Ovary (tissue), 7 donors: Measurements from ENCODE around the genes LTBP3, KCNK7 and CST6.

GRCh38 chr11:65521931-65522589 is 2.8 kb upstream of the SCYL1 start:
- PRO-cap, 7 experiments: peak in 4 of 7 experiments; most common plus-strand start chr11:65522289 (in 2)
- RAMPAGE, long total RNA, 2 experiments: no peak in any of the 2 experiments

DNA sequence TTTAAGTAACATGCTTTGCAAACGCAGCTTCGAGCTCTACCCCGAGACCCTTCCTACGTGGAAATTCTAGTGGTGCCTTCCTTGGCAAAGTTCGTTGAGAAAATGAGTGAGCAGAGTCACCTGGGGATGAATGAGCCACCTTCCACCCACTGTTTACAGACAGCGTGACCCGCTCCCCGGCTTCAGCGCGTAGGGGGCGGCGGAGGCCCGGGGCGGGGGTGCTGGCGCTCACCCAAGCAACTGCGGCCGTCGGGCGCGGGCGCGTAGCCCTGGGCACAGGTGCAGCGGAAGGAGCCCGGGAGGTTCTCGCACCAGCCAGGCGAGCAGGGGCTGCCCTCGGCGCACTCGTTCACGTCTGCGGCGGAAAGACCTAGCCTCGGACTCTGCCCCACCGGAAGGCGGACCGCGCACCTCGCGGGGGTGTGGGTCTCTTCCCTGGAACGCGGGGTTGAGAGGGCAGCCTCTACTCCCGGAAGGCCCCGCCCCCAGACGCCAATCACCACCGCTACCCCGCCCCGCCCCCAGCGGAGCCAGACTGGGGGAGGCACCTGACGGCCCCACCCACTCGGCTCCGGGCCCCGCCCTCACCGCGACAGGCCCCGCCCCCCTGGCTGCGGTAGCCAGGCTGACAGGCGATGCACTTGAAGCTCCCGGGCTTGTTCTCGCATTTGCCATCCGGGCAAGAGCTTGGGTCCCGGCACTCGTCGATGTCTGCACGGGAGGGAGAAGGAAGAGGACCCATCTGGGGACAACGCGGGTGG is 11.8 kb downstream of the LTBP3 start:
- PRO-cap, 7 experiments: no peak in any of the 7 experiments
- RAMPAGE, long total RNA, 2 experiments: no peak in any of the 2 experiments

- PRO-cap, 7 experiments: peak in 7 of 7 experiments; most common plus-strand start chr11:65558710 (in 6); most common minus-strand start chr11:65558201 (in 5)
- RAMPAGE, long total RNA, 2 experiments: start-site peak on the minus strand in 1 of 2 experiments, at chr11:65558293-65558329 at its widest, 14 reads per replicate
Measured at GRCh38 chr11:65558056-65558822, at the start of gene LTBP3. Gene LTBP3 (minus strand): TSS chr11:65558359.

- PRO-cap, 7 experiments: no peak in any of the 7 experiments
- RAMPAGE, long total RNA, 2 experiments: no peak in any of the 2 experiments
Measured at GRCh38 chr11:65595475-65596157, at the start of gene KCNK7. Gene KCNK7 (minus strand): TSS chr11:65595800.

- PRO-cap, 7 experiments: no peak in any of the 7 experiments
- RAMPAGE, long total RNA, 2 experiments: no peak in any of the 2 experiments
Measured at GRCh38 chr11:65610601-65610976, 3.4 kb downstream of the MAP3K11 start.

- PRO-cap, 7 experiments: no peak in any of the 7 experiments
- RAMPAGE, long total RNA, 2 experiments: no peak in any of the 2 experiments
Measured at GRCh38 chr11:65635269-65635756, 2.6 kb upstream of the SIPA1 start.

- PRO-cap, 7 experiments: no peak in any of the 7 experiments
- RAMPAGE, long total RNA, 2 experiments: no peak in any of the 2 experiments
Measured at GRCh38 chr11:65772647-65773136, 8.1 kb downstream of the AP5B1 start.

- PRO-cap, 7 experiments: peak in 2 of 7 experiments; most common plus-strand start chr11:65858705 (in 2); most common minus-strand start chr11:65858682 (in 1)
- RAMPAGE, long total RNA, 2 experiments: start-site peak on the plus strand in 1 of 2 experiments, at chr11:65858705-65858795 at its widest, 16 reads per replicate
Measured at GRCh38 chr11:65858634-65858885, 580 bp upstream of the CFL1 start.

DNA sequence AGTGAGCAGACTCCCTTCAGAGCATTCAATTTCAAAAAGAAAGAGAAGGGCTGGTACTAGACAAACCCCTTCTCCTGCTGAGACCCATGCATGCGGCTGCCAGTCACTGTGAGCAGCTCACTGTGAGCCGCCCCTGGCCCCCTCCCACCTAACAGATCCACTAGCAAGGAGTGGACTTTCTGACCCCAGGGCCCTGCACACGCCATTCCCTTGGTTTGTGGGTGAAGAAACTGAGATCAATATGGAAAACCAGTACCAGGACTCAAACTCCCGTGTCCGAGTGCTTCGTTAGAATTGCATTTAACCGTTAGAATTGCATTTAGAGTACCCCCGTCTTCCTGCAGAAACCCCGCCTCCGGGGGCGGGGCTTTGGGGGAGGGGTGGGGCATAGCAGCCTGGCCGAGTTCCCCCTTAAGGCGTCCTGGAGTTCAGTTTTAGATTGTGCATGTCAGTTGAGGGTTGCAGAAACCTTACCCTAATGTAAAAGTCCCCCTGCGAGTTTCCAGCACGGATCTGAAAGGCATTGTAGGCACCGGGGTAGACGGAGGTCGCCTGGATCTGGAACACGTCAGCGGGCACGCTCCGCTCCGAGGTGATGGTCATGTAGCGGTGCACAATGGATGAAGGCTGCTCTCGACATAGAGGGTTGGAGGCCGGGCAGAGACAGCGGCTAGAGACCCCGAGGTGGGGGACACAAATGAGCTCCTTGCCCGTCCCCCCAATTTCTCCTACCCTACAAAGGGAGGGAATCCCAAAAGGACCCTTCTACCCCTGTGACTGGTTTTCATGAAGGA is 5.0 kb downstream of the EFEMP2 start:
- PRO-cap, 7 experiments: no peak in any of the 7 experiments
- RAMPAGE, long total RNA, 2 experiments: no peak in any of the 2 experiments

GRCh38 chr11:65868906-65869176 is 3.8 kb downstream of the EFEMP2 start:
- PRO-cap, 7 experiments: no peak in any of the 7 experiments
- RAMPAGE, long total RNA, 2 experiments: no peak in any of the 2 experiments

- PRO-cap, 7 experiments: no peak in any of the 7 experiments
- RAMPAGE, long total RNA, 2 experiments: no peak in any of the 2 experiments
Measured at GRCh38 chr11:65898606-65899041, 1.6 kb downstream of the FOSL1 start.

DNA sequence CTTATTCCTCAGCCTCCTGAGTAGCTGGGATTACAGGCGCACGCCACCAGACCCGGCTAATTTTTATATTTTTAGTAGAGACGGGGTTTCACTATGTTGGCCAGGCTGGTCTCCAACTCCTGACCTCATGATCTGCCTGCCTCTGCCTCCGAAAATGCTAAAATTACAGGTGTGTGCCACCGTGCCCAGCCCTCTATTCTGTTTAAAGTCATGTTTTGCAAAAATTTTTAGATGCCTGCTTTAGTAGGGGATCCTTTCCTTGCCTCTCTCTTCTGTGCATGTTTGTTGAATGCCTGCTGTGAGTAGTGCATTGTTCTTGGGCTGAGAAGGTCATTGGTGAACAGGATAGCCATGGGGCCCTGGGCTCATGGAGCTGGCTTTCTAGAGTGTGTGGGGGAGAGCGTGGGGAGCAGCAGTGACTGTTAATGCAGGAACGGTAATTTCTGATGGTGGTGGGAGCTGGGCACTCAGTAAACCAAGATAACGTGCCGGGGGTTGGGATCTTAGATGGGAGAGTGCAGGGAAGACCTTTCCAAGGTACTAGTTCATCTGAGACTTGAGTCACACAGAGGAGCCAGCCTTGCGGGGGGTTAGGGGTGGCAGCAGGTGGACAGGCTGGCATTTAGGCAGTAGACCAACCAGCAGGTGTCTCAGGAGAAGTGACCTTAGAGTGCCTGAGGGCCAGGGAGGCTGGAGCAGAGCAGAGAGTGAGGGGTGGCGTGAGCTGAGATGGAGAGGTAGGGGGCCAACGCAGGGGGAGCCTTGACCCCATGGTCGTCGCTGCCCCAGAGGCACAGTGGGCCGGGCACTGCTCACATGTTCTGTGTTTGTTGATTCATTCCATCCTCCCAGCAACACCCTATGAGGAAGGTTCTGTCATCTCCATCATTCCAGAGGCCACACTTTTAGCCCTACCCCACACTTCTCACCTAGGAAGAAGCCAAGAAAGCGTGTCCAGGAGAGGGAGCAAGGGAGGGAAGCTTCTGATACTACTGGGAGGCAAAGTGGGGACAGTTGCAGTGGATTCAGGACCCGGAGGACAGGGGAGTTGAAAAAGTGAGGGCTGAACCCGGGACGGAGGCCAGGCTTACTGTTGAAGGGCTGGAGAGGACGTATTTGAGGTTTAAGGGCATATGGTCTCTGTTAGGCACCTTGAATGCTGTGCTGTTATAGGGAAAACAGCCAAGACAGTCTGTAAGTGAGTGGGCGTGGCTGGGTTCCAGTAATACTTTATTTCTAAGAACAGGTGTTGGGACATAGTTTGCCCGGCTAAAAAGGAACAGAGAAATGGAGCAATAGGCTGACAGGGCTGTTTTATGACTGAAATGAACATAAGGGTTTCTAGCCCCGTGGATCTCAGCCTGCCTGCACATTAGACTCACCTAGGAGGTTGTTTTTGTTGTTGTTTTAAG is 7.0 kb downstream of the SART1 start:
- PRO-cap, 7 experiments: no peak in any of the 7 experiments
- RAMPAGE, long total RNA, 2 experiments: no peak in any of the 2 experiments

DNA sequence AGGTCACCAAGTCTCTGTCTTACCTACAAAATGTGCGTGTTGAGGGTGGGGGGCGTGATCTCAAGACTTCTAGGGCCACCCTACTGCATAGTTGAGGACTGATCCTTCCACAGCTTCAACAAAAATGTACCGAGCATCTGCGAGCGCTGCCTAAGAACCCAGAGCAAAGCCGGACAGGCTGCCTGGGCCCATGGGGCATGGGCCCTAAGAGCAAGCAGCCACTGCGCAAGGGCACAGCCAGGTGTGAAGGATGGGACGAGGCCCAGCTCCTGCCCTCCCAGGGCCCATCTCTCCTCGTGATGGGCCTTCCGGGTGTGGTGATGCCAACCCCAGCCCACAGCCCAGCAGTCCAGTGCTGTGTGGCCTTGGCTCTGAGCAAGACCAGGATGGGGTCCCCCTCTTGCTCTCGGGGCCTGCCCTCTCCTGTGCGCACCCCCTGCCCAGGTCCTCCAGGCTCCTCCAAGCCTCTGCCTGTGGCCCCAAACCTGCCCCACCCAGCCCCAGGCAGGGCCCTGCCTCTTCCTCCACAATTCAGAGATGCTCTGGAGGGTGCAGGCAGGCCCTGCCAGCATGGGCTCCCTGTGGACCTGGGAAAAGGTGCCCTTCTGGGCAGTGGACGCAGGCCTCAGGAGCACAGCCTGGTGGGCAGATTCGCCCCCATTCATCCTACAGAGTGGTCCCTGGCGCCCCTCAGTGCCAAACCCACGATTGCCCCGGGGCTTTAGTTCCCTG is 20.0 kb downstream of the EIF1AD start:
- PRO-cap, 7 experiments: no peak in any of the 7 experiments
- RAMPAGE, long total RNA, 2 experiments: no peak in any of the 2 experiments

GRCh38 chr11:66011642-66012492 is at the start of gene CST6:
Gene CST6 (plus strand): TSS chr11:66012008.
- PRO-cap, 7 experiments: no peak in any of the 7 experiments
- RAMPAGE, long total RNA, 2 experiments: start-site peak on the plus strand in 1 of 2 experiments, at chr11:66011965-66012012 at its widest, 7 reads per replicate

DNA sequence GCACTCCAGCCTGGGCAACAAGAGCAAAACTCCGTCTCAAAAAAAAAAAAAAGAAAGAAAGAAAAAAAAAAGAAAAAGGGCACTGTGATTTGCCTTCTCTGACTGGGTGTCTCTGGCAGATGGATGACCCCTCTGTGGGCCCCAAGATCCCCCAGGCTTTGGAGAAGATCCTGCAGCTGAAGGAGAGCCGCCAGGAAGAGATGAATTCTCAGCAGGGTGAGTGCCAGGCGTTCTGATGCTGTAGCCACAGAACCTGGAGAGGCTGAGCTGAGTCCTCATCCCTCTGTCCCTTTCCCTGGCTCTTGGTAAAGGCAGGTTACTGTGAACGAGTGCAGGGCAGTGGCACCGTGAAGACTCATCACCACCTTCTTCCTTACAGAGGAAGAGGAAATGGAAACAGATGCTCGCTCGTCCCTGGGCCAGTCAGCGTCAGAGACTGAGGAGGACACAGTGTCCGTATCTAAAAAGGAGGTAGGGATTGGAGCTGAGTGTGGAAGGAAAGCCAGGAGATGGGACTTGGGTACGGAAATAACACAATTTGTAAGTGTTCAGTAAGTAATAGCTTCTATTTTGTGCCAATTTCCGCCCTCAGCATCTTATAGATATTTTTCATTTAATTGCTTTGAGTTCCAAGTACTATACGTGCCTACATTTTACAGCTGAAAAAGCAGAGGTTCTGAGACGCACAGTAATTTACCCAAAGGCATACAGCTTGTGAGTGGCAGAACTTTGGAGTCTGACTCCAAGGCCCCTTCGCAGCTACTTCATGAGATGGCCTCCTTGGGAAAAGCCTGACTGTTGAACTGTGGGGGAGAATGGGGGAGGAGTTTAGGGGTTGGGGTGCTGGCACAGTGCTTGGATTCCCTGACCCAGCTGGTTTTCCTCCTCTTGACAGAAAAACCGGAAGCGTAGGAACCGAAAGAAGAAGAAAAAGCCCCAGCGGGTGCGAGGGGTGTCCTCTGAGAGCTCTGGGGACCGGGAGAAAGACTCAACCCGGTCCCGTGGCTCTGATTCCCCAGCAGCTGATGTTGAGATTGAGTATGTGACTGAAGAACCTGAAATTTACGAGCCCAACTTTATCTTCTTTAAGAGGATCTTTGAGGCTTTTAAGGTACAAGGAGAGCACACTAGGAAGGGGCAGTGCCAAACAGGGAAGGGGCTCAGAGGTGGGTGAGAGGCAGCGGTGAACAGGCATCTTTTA is 6.2 kb downstream of the SF3B2 start:
- PRO-cap, 7 experiments: no peak in any of the 7 experiments
- RAMPAGE, long total RNA, 2 experiments: no peak in any of the 2 experiments

DNA sequence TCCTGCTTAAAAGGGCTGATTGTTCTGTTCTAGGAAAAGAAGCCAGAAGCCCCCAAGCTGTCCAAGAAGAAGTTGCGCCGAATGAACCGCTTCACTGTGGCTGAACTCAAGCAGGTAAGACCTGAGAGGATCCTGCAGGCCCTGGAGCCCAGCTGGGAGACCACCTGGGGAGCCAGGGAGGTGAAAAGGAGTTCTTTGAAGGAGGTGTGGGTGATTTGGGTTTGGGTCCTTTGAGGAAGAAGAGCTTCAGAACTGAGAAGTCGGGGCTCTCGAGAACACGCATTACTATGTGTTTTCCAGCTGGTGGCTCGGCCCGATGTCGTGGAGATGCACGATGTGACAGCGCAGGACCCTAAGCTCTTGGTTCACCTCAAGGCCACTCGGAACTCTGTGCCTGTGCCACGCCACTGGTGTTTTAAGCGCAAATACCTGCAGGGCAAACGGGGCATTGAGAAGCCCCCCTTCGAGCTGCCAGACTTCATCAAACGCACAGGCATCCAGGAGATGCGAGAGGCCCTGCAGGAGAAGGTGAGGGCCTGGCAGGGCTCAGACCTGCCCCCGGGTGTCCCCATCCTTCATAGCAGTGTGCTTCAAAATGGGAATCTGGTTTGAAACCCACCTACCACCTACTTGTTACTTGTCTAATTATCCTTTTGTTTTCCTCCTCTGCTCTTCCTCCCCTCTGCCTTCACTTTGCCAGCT is 7.5 kb downstream of the SF3B2 start:
- PRO-cap, 7 experiments: no peak in any of the 7 experiments
- RAMPAGE, long total RNA, 2 experiments: no peak in any of the 2 experiments

- PRO-cap, 7 experiments: peak in 5 of 7 experiments; most common plus-strand start chr11:66069677 (in 4)
- RAMPAGE, long total RNA, 2 experiments: no peak in any of the 2 experiments
Measured at GRCh38 chr11:66069330-66069957, 628 bp upstream of the PACS1 start.

DNA sequence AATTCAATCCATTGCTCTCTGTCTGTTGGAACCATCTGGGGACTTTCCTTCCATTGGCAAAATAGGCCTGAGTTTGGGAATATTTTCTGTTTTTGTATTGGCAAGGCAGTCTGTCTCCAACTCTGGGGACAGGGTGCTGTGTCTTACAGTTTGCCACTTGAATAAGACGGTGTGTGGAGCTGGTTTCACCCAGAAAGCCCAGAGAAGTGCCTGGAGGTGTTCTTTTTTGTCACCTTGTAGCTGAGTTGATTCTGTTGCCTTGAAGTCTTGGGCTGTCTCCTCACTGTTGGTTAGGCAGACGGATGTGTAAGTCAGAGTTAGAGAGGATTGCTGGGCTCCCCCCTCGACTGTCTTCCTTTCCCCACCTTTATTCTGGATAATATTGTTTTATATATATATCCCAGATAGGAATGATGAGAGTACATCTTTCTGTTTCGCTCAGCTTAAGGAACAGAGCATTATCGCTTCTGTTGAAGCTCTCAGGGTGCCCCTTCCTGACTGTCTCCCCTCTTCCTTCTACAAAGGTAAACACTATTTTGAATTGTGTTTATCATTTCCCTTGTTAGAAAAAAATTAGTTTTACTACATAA is 1.5 kb downstream of the PACS1 start:
- PRO-cap, 7 experiments: no peak in any of the 7 experiments
- RAMPAGE, long total RNA, 2 experiments: no peak in any of the 2 experiments

DNA sequence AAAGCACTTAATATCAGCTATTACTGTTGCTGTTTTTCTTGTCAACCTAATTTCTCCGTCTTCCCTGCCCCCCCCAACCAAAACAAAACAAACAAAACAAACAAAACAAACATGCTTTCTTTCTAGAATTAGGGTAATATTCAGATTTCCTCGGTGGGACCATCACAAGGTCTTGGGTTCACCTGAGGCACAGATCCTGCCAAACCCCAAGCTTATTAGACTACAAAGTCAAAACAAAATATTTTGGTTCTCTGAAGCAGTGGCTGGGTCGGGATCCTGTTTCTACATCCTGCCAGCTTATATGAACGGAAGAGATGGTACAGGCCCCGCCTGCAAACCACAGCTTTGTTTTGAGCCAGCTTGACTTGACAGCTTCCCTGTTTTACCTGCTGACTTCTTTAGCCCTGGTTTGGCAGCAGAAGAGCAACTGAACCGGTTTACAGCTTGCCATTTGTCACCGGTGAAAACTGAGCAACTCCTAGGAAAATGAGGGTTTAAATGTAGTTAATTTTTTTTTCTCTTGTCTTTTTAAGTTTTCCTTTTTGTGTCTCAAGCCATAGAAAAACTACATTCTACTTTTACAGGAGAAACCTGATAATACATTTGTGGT is 11.4 kb downstream of the PACS1 start:
- PRO-cap, 7 experiments: no peak in any of the 7 experiments
- RAMPAGE, long total RNA, 2 experiments: no peak in any of the 2 experiments

GRCh38 chr11:66126589-66127726 is 56.9 kb downstream of the PACS1 start:
- PRO-cap, 7 experiments: peak in 3 of 7 experiments; most common plus-strand start chr11:66126932 (in 1); most common minus-strand start chr11:66126901 (in 3)
- RAMPAGE, long total RNA, 2 experiments: no peak in any of the 2 experiments